Skeletal muscle tissue (tissue), 7 donors: ENCODE measurements around the genes PRAP1 and FUOM.

DNA sequence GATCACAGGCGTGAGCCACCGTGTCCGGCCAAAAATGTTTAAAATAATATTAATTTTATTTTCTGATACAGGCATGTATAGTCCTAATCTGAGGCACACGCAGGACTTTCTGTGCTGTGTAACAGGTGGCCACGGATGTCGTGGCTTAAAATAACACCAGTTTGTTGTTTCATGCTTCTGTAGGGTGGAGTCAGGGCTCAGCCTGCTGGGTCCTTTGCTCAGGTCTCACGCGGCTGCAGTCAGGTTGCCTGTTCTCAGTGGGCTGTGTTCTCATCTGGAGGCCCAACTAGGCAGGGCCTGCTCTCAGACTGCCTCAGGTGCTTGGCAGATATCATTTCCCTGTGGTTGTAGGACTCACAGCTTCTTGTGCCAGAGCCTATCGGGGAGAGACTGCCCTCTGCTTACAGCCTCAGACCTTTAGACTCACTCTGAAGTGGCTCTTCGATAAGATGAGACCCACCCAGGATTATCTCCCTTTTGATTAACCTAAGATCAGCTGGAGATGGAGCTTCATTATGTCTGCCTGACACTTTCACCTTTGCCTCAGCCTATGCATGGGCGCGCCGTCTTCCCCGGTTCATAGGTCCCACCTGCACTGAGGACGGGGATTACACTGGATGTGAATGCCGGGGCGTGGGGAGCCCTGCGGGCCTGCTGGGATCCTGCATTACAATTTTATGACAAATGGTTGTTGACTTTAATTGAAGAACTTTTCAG lies 55.2 kb downstream of the INPP5A start:
- PRO-cap, 3 experiments: no peak in any of the 3 experiments
- RAMPAGE, long total RNA: no peak
- RRBS, 2 experiments: 84 to 94% methylated on average over 3 of the region's 18 CpGs

GRCh38 chr10:132684877-132685940 lies 100.7 kb downstream of the NKX6-2 start:
- PRO-cap, 3 experiments: no peak in any of the 3 experiments
- RAMPAGE, long total RNA: no peak
- RRBS, 2 experiments: 72 to 74% methylated on average over 9 of the region's 36 CpGs

DNA sequence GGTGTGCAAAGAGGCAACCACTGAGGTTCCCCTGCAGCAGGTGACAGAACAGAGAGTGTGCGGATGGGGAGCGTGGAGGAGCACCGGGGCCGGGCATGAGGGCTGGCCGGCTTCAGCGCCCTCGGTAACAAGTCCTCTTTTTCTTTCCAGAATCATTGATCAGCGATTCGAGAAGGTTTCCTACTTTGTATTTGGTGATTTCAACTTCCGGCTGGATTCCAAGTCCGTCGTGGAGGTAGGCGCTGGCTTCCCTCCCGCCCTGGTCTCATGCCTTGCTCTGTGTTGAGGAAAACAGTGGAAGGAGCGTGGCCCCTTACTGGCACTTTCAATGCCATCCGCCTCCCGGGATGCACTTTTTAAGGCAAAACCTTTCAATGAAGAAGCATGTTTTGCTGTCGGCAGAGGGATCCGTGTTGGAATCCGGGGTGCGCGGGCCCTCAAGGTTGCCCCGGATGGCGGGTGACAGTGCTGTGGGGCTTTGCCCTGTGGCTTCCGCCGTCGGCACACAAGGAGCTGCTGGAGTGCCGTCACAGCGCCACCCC lies 59.2 kb downstream of the NKX6-2 start:
- PRO-cap, 3 experiments: no peak in any of the 3 experiments
- RAMPAGE, long total RNA: no peak
- RRBS, 2 experiments: 92 to 95% methylated on average over 5 to 9 of the region's 29 CpGs

- PRO-cap, 3 experiments: no peak in any of the 3 experiments
- RAMPAGE, long total RNA: no peak
- RRBS, 2 experiments: 83 to 84% methylated on average over 9 of the region's 13 CpGs
Measured at GRCh38 chr10:132916951-132917246, 25.5 kb downstream of the CFAP46 start.

DNA sequence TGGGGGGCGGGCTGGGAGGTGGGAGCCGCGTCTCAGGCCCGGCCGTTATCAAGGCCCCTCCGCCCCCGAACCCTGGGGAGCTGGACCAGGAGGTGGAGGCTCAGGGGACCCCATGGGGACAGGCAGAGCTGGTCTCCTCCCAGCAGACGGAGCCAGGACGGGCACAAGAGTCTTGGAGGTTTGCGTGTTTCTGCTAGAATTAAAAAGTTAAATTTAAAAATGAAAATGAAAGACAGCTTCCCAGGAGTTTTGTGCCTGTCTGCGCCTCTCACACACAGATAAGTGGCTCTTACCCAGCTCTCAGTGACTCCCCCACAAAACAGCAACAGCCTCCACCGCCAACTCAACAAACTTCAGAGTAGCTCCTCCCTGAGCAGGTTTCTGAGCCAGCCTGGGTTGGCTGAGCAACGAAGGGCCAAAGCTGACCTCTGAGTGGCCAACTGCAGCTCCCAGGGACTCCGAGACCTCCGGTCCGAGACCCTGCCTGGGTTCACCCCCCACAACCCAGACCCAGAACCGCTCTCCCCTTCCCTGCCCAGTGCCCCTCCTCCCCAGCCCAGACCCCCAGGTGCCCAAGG lies 5.0 kb upstream of the UTF1 start:
- PRO-cap, 3 experiments: no peak in any of the 3 experiments
- RAMPAGE, long total RNA: no peak
- RRBS, 2 experiments: no CpG with 5 or more reads among the region's 17 CpGs

DNA sequence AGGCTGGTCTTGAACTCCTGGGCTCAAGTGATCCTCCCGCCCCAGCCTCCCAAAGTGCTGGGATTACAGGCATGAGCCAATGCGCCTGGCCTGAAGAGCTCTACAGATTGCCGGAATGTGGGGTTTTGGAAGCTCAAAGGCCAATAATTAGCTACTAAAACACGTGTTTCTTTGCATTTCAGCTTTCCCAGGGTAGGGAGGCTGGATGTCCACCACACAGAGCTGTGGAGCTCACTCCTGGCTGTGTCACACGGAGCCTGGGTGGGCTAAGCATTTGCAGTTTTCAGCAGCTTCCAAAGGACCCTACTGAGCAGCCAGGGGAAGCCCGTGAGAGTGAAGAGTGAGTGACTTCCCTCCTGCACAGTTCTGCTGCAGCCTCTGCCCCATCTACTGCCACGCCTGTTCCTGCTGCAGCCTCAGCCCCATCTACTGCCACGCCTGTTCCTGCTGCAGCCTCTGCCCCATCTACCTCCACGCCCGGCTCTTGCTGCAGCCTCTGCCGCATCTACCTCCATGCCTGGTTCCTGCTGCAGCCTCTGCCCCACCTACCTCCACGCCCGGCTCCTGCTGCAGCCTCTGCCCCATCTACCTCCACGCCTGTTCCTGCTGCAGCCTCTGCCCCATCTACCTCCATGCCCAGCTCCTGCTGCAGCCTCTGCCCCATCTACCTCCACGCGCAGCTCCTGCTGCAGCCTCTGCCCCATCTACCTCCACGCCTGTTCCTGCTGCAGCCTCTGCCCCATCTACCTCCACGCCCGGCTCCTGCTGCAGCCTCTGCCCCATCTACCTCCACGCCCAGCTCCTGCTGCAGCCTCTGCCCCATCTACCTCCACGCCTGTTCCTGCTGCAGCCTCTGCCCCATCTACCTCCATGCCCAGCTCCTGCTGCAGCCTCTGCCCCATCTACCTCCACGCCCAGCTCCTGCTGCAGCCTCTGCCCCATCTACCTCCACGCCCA lies 12.1 kb downstream of the ADAM8 start:
- PRO-cap, 3 experiments: no peak in any of the 3 experiments
- RAMPAGE, long total RNA: no peak
- RRBS, 2 experiments: no CpG with 5 or more reads among the region's 23 CpGs

DNA sequence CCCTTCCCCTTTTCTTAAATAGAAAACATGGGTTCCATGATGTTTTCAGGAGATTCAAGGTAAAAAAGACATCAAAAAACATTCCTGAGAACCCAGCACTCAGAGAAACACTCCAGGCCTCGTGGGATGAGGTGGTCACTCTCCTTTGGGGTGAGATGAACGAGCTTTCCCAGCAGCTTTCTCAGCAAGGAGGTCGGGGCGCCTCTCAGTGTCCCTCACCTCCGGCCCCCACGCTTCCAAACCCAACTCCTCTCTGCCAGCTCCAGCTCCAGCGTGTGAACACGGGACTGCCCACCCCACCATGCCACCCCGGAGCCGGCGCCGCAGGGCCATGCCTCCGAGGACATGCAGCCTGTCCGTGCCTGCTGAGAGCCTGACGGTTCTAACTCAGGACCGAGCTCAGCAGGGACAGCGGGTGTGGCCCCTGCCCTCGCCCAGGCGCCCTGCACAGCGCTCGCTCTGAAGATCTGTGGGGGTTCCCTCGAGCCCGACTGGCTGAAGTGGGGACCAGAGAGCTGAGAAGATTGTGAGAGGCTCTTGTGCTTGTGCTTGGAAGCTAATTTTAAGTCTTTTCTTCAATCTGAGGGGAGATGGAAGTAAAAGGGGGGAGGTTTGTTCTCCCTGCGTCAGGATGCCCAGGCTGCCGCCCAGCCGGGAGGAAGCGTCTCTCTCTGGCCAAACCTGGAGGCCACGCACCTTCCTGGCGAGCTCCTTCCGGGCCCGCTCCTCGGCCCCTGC lies 5.0 kb upstream of the ADAM8 start:
- PRO-cap, 3 experiments: no peak in any of the 3 experiments
- RAMPAGE, long total RNA: no peak
- RRBS, 2 experiments: 87 to 92% methylated on average over 7 to 9 of the region's 32 CpGs

- PRO-cap, 3 experiments: no peak in any of the 3 experiments
- RAMPAGE, long total RNA: no peak
- RRBS, 2 experiments: no CpG with 5 or more reads among the region's 18 CpGs
Measured at GRCh38 chr10:133283742-133284127, 7.1 kb upstream of the ADAM8 start.

GRCh38 chr10:133288466-133289531 lies 12.1 kb upstream of the ADAM8 start:
- PRO-cap, 3 experiments: no peak in any of the 3 experiments
- RAMPAGE, long total RNA: no peak
- RRBS, 2 experiments: 90% methylated on average over 4 to 12 of the region's 39 CpGs

- PRO-cap, 3 experiments: no peak in any of the 3 experiments
- RAMPAGE, long total RNA: no peak
- RRBS, 2 experiments: no CpG with 5 or more reads among the region's 20 CpGs
Measured at GRCh38 chr10:133300550-133301311, 7.9 kb downstream of the TUBGCP2 start.

GRCh38 chr10:133312366-133312996 lies 3.8 kb downstream of the ZNF511 start:
- PRO-cap, 3 experiments: no peak in any of the 3 experiments
- RAMPAGE, long total RNA: no peak
- RRBS, 2 experiments: no CpG with 5 or more reads among the region's 16 CpGs

GRCh38 chr10:133347120-133348194 lies at the start of gene PRAP1:
PRAP1 (plus strand) TSS chr10:133347373.
- PRO-cap, 3 experiments: no peak in any of the 3 experiments
- RAMPAGE, long total RNA: no peak
- RRBS, 2 experiments: no CpG with 5 or more reads among the region's 23 CpGs

DNA sequence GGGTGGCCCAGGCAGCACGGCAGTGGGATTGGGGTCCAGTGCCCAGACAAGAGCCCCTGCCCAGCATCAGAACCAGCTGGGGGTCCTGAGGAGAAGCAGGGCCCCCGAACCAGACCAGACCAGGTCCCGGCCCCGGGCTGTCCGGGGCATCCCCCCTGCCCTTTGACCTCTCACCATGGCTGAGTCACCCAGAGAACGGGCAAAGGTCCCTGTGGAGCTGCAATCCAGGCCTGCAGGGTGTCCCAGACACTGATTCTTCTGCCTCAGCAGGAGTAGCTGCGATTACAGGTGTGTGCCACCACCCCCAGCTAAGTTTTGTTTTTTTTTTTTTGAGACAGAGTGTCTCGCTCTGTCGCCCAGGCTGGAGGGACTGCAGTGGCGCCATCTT lies 1.0 kb downstream of the PRAP1 start:
- PRO-cap, 3 experiments: no peak in any of the 3 experiments
- RAMPAGE, long total RNA: no peak
- RRBS, 2 experiments: 35 to 39% methylated on average over 2 of the region's 10 CpGs

- PRO-cap, 3 experiments: peak in 3 of 3 experiments; most common minus-strand start chr10:133358019 (in 2)
- RAMPAGE, long total RNA: start-site peak on the minus strand at chr10:133358012-133358041, 61 and 23 reads in 2 replicates
- RRBS, 2 experiments: 2 to 3% methylated on average over 44 to 57 of the region's 93 CpGs
Measured at GRCh38 chr10:133357002-133358106, at the start of gene FUOM. FUOM (minus strand) TSS chr10:133358019.

GRCh38 chr10:133465463-133465922 lies 11.7 kb downstream of the SCART1 start:
- PRO-cap, 3 experiments: no peak in any of the 3 experiments
- RAMPAGE, long total RNA: no peak
- RRBS, 2 experiments: 32% methylated on average over 7 of the region's 22 CpGs; no CpG with 5 or more reads in 1 of the 2 experiments

- PRO-cap, 3 experiments: no peak in any of the 3 experiments
- RAMPAGE, long total RNA: no peak
- RRBS, 2 experiments: no CpG with 5 or more reads among the region's 4 CpGs
Measured at GRCh38 chr10:133542345-133542708, 15.2 kb downstream of the CYP2E1 start.